Airway epithelial cell (primary cell): ENCODE results near the genes NPIPA3, NPIPA5, BMERB1 and CEP20.

- RAMPAGE, long total RNA = no peak
These were observed 231.4 kb downstream of the MRTFB start for GRCh38 chr16:14302206-14303143.

DNA sequence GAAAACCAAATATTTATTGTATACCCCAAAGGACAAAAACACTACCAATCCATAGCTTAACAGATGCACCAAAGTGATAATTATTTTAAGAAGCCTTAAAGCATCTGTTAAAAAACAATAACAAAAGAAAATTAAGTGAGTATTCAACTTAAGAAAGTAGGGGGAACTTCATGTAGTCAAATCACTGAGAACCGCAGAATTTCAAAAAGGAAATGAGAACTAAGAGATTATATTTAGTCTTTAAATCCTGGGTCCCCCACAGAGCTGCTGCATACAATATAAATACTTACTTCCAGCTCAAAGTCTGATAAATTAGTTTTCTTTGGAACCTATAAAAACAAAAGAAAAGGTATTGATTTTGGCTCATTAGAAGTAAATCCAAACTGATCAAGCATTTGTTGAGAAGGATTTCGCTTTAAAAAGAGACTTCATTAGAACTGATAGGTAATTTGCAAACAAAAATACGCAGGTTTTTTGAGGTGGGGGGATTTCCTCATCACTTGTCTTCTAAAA is 22.0 kb downstream of the PARN start:
- RAMPAGE, long total RNA = no peak

- RAMPAGE, long total RNA = no peak
These were observed at the start of gene NPIPA3 for GRCh38 chr16:14703083-14703590. NPIPA3 (plus strand) TSS chr16:14703411.

DNA sequence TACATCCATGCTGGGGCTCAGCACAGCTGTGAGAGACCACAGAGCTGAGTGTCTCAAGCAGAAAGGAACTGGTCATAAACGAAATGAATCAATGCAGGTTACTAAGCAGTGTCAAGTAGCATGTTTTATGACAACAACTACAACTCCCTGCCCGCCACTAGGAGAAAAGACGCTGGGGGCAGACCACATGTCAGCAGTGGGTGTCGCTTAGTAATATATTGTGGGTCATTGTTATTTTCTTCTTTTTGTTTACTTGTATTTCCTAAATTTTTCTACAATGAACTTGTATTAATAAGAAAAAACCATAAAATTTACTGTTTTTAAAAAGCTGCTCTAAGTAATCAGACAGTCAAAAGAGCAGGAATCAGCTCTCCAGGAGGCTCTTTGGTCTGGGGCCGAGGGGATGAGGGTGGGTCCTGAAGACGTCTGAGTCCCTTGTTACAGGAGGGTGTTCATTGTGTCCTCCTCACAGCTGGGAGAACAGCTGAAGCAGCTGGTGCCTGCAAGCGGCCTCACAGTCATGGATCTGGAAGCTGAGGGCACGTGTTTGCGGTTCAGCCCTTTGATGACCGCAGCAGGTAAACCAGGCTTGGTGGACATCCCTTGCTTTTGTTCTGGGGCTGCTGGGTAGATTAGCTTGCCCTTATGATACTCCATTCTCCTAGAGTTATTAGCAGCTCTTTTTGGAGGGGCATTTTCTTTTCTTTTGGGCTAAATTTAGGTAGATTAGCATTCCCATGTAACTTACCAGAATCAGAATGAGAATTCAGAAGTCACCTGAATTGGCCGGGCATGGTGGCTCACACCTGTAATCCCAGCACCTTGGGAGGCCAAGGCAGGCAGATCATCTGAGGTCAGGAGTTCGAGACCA is 26.2 kb downstream of the NTAN1 start:
- RAMPAGE, long total RNA = no peak

DNA sequence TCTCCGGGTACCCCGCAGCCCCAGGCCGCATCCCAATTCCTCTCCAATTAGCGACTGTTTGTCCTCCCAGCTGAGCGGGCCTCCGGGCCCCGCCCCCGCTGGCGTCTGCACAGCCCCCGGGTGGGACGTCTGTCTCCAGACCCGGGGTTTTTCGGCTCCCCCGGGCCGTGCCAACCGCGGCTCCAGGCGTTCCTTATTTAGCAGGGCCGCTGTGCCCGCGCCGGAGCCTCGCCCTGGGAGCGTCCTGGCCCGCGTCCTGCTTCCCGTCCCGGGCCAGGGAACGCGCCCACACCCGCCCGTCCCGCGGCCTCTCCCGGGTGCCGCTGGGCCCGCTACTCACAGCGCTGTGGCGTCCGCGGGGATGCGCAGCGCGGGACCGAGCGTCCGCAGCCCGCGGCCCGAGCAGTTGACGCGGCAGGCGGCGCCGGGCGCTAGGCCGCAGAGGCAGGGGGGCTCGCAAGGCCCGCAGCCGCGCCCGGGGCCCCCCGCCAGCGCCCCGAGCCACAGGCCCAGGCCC is 60.0 kb upstream of the RRN3 start:
- RAMPAGE, long total RNA = no peak

DNA sequence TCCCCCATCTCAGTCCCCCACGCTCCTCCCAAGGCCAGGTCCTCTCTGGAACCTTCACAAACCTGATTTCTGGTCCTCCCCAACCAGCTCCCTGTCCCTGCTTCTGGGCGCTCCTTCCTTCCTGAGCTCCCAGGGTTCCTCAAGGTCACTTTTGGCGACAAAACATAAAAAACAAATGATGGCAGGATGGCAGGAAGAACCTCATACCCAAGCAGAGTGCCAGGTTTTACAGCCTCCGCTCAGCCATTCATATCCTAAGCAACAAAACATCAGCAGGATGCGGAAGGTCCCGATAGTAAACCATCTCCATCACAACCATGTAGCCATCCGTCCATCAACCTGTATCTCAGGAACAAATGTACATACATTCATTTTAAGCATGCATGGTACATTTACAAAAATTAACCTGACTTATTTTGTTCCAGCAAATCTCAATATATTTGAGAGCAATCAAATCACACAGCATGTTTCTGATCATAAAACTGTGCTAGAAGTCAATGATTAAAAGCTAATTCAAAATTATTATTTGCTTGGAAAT is at the start of gene NPIPA5:
TSS of gene NPIPA5 (minus strand) at position 270 of the 538 bp plus-strand sequence.
- RAMPAGE, long total RNA = no peak

- RAMPAGE, long total RNA = start-site peak on the plus strand at chr16:15434504-15434514, 87 and 52 reads in 2 replicates; start-site peak on the plus strand at chr16:15434566-15434596, 40 and 24 reads in 2 replicates
These were observed at the start of gene BMERB1 for GRCh38 chr16:15434236-15435556. BMERB1 (plus strand) TSS chr16:15434588.

GRCh38 chr16:15515260-15515602 is 80.8 kb downstream of the BMERB1 start:
- RAMPAGE, long total RNA = no peak

GRCh38 chr16:15611659-15612165 is 31.2 kb downstream of the MARF1 start:
- RAMPAGE, long total RNA = no peak

DNA sequence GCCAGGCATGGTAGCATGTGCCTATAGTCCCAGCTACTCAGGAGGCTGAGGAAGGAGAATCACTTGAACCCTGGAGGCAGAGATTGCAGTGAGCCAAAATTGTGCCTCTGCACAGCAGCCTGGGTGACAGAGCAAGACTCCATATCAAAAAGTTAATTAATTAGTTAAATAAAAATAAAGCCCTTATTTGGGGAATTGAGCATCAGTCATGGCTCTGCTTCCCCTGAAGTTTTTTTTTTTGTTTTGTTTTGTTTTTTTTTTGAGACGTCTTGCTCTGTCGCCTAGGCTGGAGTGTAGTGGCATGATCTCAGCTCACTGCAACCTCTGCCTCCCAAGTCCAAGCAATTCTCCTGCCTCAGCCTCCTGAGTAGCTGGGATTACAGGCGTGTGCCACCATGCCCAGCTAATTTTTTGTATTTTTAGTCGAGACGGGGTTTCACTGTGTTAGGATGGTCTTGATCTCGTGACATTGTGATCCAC is 47.6 kb downstream of the NDE1 start:
- RAMPAGE, long total RNA = no peak

DNA sequence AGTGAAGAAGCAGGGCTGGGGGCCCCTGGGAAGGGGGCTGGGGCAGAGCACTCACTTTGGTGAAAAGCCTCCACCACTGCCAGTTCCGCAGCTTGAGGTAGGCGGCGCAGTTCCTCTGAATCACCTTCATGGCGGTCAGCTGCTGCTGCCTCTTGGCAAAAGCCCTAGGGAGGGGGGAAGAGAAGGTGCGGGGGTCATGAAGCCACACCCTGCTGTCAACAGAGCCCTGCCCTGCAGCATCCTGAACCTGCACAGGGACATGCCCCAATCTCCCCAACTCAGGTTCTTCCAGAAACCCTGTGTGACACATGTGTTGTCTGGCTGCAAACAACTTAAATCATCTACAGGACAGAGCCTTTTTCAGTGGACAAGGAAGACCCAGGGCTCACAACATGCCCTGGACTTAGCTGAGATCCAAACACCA is 95.0 kb downstream of the NDE1 start:
- RAMPAGE, long total RNA = no peak

DNA sequence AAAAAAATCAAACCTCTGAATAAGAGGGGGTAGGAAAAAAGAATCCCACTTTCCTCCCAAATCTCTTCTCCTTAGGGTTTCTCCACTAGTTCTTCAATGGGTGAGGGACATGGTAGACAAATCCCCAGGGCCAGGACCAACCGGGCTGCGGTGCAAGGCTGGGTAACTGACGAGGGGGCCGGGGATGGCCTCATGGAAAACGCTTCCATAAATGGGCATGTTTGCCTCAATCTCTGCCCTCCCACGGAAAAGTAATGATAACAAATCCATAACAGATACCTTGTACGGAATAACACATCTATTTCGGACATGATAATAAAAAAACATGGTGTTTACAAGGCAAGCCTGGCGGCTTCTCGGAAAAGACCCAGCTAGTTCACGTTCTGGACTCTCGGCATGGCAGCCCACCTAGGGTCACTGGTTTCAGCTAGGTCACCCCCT is 2.0 kb downstream of the MYH11 start:
- RAMPAGE, long total RNA = no peak

DNA sequence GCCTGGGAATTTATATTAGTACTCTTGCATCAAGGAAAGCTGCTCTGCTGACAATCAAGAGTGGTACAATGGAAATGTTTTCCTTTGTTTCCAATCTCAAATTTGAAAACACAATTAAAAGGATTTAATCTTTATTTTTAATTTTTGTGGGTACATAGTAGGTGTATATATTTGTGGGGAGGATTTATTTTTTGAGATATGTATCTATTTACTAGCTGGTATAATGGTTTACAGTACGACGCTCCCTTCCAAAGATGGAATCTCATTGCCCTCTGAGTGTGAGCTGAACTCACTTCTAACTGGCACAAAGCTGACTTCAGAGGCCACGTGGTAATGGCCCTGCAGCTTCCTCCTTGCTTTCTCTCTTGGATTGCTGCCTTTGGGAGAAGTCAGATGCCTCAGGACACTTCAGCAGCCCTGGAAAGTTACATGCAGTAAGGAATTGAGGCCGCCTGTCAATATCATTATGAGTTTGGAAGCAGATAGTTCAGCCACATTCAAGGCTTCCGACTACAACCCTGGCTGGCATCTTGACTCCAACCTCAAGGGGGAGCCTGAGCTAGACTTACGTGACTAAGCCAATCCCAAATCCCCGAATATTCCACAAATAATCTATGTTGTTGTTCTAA is 13.8 kb downstream of the CEP20 start:
- RAMPAGE, long total RNA = no peak

GRCh38 chr16:15879249-15880099 is 8.9 kb downstream of the CEP20 start:
- RAMPAGE, long total RNA = no peak

- RAMPAGE, long total RNA = start-site peak on the minus strand at chr16:15888588-15888613, 561 and 47 reads in 2 replicates
These were observed at the start of gene CEP20 for GRCh38 chr16:15887849-15889088. CEP20 (minus strand) TSS chr16:15888603.

DNA sequence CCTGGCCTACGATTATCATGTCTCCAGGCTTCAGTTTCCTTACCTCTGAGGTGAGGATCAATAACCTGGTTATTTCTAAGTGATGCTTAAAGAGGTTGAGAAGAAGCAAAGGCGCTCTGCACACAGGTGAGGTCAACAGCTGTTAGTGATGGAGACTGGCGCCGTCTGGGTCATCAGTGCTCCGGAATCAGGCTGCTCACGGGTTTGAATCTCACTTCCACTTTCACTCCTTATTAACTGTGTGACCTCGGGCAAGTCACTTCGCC is 735 bp upstream of the ABCC1 start:
- RAMPAGE, long total RNA = no peak

DNA sequence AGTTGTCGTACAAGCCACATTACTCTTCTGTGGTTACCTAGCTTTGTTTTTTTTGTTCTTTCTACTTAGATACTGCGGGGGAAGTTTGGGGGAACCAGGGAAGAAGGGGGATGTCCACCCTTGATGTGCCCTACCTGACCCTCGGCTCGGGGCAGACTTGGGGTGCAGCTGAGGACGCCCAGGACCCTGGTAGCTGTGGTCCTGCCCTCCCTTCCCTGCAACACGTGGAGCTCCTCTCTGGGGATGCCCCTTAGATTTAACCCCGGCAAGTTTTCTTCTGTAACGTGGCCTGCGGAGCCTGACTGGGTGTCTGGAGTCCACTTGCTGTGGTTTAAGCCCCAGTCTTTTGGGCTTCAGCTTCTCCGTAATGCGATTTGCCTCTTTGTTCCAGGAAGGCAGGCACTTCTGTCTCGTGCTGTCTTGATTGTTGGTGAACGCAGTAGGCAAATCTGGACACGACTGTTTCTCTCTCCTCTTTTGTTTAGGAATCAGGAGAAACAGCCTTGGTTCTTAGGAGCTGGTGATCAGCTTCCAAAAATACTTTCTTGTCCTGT is 953 bp downstream of the ABCC1 start:
- RAMPAGE, long total RNA = no peak

- RAMPAGE, long total RNA = no peak
These were observed 75.7 kb downstream of the ABCC1 start for GRCh38 chr16:16025018-16025533.

GRCh38 chr16:16071686-16072204 is 122.3 kb downstream of the ABCC1 start:
- RAMPAGE, long total RNA = no peak

GRCh38 chr16:16090344-16090761 is 132.9 kb downstream of the ABCC6 start:
- RAMPAGE, long total RNA = no peak